Pulmonary artery (tissue), 1 donor: ENCODE measurements around the genes AGT, ARV1 and GNPAT.

GRCh38 chr1:229272118-229273047 lies 1.5 kb downstream of the RAB4A start:
- PRO-cap, result no peak

- PRO-cap, result no peak
These were observed 17.1 kb downstream of the CCSAP start for GRCh38 chr1:229325669-229326267.

- PRO-cap, result no peak
These were observed 90.0 kb downstream of the URB2 start for GRCh38 chr1:229715963-229716470.

DNA sequence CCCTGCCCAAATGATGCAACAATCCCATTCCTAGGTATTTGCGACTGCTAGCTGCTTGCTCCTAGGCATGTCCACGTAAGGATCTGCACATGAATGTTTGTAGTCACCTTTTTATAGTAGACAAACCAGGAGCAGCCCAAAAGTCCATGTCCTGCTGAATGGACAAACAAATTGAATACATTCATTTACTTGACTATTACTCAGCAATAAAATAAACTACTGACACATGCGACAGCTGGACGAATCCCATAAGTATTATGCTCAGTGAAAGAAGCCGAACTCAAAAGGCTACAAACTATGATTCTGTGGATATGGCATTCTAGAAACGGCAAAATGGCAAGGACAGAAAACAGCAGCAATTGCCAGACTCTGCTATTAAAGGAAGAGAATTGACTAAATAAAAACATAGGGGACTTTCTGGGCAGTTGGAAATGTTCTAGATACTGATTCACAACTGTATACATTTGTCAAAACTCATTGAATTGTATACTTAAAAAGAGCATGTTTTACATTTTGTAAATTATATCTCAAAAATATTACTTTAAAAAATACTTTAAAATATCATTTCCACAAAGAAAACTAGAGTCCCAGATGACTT lies 161.8 kb upstream of the GALNT2 start:
- PRO-cap, result no peak

DNA sequence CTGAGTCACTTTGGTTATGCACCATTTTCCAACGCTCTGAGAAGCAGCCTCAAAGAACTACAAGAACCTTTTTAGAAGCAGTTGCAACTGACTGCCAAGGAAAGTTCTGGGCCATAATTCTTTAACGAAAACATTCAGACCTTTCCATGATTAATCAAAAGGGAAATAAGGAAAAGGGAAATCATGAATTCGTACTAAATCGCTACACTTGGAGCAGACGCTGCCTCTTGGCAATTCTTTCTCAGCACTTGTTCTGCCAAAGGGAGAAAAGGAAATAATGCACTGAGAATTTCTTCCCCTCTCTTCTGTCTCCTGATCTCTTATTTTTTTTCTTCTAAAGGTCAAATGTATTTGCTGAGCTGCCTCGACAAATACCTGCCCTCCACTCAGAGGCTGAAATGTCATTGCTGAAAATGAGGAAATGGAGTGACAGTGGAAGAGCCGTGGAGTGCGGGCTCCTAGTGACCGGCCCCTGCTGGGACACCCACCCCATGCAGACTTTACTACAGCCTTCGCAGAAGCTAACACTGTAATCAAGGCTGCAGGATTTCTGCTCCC lies 67.9 kb upstream of the GALNT2 start:
- PRO-cap, result no peak

GRCh38 chr1:230011504-230012225 lies 55.4 kb upstream of the GALNT2 start:
- PRO-cap, result no peak

DNA sequence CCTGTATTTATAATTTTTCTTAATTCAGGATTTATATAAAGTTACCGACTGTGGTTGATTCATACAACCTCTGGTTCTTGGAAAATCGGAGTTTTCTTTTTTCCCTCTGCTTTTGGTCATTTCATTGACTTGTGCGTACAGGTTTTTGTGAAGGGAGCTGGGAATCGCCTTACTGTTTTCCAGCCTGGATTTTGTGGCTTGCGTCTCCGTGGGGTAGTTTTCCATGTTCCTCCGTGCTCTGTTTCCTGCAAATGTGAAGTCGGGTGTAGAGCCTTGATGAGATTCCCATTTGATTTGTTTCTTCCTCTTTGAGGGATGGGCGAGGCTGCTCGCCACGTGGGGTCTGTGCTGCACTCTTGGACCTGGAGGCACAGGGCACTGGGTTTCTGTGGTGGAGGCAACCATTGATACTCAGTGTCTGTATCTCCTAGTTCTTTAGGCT lies 52.1 kb downstream of the GALNT2 start:
- PRO-cap, result no peak

DNA sequence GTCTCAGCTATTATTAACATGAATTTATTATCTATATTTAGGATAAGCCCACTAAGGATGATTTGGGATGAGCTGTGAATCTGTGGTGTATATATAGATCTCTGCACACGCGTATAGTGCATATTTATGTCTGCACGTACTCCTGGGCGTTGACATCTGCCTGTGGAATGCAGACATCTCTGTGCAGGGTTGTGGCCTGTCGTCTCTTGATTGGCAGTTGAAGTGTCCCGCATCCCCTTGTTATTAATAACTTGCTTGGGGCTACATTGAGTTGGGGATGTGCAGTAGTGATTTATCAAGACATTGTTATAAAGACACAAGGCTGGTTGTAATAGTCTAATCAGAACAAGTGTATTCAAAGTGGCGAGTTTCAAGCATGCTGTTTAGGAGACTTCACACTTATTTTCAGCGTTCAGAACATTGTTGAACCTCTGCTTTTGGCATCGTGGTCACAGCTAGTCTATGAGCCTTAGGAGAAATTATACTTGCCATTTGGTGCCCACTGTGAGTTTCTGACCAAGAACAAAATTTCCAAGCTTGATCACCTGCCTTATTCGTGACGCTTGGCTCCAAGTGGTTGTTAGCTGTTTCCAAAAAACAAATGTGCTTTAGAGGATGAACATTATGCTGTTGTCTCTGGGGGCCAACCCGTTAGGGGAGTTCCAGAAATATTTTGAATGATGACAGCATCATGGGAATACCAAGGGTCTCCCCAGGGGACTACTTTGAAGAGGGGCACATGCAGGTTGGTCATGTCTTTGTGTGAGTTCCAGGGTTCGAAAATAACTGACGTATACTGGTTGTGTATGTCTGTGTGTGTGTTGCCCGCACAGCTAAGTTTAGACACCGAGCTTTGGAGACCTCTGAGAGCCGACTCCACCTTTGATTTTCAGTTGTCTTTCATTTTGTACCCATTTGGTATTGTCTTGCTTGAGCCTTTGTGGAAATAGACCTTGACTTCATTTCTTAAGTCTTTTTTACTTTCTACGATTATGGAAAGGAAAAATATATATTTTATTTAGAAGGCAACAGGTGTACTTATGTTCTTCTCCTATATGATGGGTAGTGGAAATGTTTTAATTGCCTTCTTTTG lies 56.0 kb downstream of the GALNT2 start:
- PRO-cap, result no peak

DNA sequence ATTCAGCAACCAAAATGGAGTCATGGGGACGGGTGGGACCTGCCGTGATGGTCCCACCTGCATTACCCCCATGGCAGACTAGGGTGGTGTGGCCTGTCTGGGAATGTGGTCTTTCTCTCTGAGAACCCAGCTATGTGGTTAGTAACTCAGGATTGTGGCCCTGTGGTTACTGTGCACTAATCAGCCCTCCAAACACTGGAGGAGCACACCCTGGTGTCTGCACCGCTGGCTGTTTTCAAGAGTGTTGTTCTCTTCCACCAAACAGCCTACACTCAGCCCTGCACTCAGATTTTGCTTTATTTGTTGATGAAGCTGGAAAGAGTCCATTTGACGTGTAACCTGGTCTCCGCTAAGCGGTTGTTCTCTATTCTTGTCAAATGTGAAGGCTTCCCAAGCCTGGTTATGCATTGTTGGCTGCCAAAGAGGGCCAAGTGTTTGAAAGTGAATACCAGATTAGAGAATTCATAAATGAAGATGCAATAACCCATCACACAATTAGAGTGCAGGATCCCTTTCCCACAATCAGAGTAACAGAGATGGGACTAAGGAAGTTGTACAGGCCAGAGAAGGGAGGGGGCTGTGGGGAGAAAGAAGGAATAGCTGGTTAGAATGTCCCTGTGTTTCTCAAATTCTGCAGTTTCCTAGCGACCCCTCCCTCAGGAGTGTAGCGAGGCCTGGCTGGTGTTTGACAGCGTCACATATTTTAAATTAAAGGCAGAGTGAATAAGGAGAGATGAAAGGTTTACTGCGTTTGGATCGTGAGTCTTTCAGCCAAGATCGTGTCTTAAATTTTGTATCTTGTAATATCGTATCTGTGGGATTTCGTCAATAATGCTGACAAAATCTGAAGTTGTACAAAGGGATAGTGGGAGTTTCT lies 57.9 kb downstream of the GALNT2 start:
- PRO-cap, result no peak

DNA sequence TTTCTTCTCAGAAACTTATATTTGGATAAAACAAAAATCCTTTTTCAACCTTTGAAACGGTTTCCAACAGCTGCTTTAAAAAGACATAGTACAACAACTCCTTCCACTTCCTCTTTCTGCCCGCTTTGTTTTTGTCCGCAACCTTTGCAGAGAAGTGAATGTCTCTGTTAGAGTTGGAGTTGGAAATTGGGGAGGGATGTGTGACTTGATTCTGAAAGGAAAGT lies 83.2 kb downstream of the GALNT2 start:
- PRO-cap, result no peak

DNA sequence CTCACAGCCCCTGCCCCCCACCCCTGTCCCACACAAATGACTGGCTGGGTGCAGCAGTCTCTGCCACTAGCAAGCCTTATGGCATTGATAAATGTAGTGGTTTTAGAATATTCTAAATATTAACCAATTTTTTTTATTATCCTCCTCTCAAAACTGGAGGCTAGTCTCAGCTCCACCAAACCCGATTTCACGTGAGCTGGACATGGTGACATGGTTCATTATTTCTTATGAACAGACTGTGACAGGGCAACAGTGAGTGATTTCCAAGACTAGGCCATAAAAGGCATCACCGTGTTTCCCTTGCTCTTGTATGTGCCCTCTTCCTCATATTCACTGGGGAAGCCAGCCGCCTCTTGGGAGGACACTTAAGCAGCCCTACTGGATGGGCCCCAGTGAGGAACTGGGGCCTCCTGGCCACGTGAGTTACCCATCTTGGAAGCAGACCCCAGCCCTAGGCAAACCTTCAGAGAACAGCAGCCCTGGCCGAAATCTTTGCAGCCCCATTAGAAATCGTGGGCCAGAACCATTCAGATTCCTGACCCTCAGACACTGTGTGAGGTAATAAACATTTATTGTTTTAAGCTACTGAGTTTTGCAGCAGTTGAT lies 105.0 kb downstream of the GALNT2 start:
- PRO-cap, result no peak

GRCh38 chr1:230270565-230271387 lies 155.4 kb downstream of the PGBD5 start:
- PRO-cap, result no peak

DNA sequence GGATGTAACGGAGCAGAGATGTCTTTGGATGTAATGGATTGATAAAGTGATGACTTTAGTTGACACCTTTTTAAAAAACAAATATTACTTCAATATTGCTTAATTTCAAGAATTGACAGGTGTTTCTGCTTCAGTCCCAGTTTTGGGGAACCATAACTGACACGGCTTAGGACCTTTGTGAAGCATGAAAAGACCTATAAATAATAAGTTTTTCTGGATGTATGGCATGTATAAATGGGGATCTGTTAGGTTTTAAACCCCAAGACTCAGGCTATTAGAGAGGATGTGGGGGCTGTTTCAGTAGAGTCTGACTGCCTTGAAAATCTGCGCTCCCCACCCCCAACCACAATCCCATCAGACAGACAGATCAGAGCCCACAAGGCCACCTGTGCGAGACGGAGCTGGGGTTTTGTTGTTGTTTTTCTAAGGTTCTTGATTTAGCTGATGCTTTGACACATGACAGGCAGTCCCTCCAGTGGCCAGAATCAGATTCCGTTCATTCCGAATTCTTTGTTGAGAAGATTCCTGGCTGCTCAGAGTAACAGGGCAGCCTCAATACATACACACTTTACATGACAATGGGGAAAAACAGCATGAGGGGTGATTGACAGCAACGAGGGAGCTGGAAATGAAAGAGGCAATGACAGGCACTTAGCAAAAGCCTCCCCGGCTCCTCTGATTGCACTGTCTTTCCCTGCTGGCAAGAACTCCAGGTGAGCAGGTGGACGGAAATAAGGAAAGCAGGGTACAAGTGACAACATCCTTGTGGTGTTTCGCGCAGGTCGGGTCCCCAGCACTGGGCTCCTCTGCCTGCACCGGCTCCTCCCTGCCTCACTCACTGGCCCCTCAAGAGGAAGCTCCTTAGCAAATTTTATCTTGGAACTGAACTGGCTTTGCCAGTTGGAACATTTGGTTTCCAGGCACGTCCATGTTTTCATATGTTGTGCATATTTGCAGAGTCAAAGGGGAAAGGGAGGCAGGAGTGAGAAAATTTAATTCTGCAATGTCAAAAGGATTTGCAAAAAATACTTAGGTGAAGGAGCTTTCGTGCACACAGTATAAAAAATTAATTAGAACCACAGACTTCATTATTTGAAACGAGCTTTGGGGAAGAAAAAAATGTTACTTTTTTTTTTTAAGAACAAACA lies 148.8 kb downstream of the PGBD5 start:
- PRO-cap, result no peak

DNA sequence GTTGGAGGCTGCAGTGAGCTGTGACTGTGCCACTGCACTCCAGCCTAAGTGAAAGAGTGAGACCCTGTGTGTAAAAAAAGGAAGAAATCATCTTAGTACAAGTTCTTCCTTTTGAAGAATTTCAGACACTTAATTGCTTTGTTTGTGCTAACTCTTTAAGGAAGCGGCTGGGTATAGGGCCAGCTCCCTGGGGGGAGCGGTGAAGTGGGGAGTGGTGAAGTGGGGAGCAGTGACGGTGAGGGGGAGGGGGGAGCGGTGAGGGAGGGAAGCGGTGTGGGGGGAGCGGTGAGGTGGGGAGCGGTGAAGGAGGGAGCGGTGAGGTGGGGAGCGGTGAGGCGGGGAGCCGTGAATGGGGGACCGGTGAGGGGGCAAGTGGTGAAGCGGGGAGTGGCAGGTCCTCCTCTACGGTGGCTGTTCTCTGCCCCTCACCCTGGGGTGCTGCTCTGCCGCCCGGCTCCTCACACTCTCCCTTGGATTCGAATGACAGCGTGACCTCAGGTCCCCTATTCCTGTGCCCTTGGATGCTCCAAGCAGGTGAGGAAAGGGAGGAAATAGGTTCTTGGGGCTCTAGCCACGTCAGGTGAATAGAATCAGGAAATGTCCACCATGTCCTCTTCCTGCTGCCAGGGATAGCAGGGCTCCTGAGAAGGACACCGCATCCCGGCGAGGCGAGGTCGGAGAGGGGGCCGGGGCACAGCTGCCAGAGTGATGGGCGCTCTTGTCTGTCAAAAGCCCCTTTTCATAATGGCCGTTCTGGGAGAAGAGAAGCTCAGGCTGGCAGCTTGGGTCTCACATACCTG lies 134.3 kb downstream of the PGBD5 start:
- PRO-cap, result no peak

GRCh38 chr1:230713806-230714742 lies at the start of gene AGT:
TSS of gene AGT (minus strand) at chr1:230714122.
- PRO-cap, result unidirectional peak, minus-strand start at chr1:230714090

DNA sequence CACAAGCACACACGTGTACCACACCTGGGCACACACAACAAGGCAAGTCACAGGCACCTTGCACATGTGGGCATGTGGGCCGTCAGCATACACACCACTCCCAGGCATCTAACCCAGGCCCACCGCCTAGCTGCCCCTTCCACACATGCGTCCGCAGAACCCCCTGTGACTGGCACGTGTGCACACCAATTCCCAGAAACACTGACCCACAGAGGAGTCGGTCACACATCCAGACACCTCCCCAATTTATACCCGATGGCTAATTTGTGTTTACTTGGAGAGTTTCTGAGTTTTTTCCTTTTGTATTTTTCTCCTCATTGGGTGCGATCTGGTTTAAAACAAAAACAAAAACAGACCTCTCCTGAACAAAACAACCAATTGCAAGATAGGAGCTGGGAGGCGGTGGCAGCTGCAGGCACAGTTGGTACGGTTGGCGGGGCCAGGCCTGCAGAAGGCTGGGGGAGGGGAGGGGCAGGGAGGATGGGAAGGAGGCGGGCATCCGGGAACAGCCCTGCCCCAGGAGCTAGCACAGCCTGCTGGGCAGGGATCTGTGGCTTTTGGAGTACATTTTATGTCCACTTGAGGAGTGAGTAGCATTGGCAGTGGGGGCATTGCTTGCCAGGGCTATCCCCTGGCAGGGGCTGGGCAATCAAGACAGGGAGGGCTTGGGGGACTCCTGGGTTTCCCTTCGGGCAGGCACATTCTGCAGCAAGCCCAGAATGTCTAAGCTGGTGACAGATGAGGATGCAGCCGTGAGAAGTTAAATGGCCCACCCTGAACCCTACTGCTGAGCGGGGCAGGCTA lies 5.1 kb downstream of the CAPN9 start:
- PRO-cap, result no peak

GRCh38 chr1:230938948-230939525 lies 39.6 kb downstream of the TTC13 start:
- PRO-cap, result no peak

GRCh38 chr1:230979007-230979365 lies at the start of gene ARV1:
TSS of gene ARV1 (plus strand) at chr1:230979094.
- PRO-cap, result bidirectional peak, plus-strand start at chr1:230979094, minus-strand start at chr1:230978834

DNA sequence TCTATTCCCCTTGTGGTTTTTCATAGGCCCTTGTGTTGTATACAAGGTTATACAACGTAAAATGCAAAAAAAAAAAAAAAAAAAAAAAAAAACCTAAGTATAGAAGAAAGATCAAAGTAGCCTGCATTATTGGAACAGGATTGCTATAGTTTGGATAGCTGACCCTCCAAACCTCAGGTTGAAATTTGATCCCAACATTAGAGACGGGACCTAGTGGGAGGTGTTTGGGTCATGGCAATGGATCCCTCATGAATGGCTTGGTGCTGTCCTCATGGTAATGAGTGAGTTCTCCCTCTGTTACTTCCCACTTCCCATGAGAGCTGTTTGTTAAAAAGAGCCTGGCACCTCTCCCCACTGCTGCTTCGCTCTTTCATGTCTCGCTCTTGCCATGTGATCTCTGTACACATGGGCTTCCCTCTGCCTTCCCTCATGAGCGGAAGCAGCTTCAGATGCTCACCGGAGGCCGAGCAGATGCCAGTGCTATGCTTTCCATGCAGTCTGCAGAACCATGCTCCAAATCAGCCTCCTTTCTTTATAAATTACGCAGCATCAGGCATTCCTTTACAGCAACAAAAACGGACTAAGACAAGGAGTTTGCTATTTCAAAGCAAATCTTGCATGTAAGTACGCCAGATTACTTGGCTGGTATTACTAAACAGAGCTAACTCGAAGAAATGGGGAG lies 14.9 kb downstream of the C1orf131 start:
- PRO-cap, result no peak

DNA sequence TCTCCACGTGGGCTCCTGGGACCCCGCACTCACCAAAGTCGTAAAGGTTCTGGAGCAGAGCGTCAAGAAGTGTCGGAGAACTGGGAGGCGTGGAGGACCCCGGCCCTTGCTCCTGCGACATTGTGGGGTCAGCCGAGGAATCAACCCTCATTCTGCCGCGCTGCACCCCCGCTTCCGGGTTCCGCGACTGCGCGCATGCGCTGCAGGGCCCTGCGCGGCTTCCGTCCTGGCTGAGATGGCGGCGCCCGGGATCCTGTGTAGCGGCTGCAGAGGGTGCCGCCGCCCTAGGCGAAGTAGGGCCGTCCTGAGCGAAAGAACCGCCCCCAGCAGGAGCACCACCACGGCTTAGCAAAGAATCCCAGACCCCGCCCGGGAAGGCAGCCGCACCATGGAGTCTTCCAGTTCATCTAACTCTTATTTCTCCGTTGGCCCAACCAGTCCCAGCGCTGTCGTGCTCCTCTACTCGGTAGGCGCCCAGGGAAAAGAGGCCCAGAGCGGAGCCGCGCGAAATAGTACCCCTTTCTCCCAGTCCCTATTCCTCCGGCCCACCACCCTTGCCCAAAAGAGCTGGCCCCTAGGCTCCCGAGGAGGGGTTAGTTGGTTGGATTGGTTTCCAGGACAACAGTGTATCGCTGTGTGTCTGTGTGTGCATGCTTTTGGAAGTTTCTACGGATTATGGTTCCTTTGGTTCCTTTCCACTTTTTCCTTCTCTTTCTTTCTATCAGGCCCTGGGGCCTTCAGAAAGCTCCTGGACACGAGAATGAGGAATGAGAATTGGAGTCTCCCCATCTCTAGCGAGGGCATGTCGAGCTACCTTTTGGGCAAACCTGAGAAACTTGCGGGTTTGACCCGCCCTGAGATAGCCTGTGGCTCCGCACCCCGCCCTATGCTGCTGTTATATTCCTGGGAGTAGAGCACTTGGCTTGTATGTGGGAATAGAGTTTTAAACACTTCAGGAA lies at the start of gene GNPAT:
Gene GNPAT (plus strand): TSS at position 222 of the 959 bp plus-strand sequence.
- PRO-cap, result bidirectional peak, plus-strand start at position 233 of the sequence, minus-strand start at position 189 of the sequence